Skin of body (tissue), 2 donors: ENCODE measurements around a stretch of chr15.

DNA sequence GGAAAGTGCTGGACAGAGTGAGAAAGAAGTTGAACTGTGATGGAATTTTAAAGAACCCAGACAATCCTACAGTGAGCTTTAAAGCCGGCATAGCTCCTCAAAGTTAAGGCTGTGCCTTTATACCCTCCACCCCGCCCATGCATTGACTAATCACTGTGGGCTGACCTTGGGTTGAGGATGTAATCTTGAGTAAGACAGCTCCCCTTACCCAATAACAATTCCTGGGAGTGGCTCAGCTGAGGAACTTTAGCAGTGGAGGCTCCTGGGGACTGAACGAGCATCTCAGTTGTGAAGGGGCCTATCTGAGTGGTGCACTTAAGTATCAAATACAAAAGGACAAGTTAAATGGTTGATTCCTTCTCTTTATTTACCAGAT is 35.7 kb upstream of the ZNF770 start:
- RAMPAGE, long total RNA = no peak

- RAMPAGE, long total RNA = no peak
Measured at GRCh38 chr15:35306209-35306715, 221.2 kb upstream of the NANOGP8 start.

DNA sequence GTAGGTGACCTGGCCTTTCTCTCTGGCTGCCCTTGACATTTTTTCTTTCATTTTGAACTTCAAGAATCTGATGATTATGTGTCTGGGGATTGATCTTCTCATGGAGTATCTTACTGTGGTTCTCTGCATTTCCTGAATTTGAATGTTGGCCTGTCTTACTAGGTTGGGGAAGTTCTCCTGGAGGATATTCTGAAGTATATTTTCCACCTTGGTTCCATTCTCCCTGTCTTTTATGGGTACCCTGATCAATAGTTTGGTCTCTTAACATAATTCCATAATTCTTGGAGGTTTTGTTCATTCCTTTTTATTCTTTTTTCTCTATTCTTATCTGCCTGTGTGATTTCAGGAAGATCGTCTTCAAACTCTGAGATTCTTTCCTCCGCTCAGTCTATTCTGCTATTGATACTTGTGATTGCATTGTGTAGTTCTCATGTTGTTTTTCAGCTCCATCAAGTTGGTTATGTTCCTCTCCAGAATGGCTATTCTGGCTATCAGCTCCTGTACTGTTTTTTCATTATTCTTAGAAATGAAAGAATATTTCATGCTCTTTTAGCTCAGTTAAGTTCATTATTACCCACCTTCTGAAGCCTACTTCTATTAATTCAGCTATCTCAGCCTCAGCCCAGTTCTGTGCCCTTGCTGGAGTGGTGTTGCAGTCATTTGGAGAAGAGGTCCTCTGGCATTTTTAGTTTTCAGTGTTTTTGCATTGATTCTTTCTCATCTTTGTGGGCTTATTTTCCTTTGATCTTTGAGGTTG is 205.0 kb downstream of the DPH6 start:
- RAMPAGE, long total RNA = no peak

DNA sequence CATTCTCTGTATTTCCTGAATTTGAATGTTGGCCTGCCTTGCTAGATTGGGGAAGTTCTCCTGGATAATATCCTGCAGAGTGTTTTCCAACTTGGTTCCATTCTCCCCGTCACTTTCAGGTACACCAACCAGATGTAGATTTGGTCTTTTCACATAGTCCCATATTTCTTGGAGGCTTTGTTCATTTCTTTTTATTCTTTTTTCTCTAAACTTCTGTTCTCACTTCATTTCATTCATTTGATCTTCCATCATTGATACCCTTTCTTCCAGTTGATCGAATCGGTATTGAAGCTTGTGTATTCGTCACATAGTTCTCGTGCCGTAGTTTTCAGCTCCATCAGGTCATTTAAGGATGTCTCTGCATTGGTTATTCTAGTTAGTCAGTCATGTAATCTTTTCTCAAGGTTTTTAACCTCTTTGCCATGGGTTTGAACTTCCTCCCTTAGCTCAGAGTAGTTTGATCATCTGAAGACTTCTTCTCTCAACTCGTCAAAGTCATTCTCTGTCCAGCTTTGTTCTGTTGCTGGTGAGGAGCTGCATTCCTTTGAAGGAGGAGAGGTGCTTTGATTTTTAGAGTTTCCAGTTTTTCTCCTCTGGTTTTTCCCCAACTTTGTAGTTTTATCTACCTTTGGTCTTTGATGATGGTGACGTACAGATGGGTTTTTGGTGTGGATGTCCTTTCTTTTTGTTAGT is 190.0 kb downstream of the DPH6 start:
- RAMPAGE, long total RNA = no peak

- RAMPAGE, long total RNA = no peak
Measured at GRCh38 chr15:35696654-35697184, 150.8 kb upstream of the DPH6 start.

DNA sequence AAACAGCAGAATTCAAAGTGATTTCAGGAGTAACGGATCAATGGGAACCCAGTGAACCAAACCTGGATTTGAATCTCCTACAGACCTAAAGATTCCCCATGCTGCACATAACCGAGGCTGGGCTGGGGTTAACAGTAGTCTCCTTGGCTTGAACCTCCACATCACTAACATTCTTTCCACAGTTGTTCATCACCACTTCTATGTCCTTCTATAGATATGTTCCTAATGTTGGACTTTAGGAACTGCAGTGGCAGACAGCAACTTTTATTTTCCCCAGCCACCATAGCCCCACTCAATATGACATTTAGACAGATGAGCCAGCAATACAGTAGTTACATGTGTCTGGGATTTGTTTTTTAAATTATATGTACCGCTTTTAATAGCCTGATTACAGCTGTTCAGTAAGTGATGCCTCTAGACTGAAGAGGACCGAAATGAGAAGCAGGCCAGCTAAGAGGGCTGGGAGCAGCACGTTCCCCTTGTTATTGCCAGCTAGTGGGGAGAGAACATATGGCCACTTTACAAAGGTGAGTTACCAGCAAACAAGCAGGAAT is 472.7 kb upstream of the CDIN1 start:
- RAMPAGE, long total RNA = no peak

- RAMPAGE, long total RNA = no peak
Measured at GRCh38 chr15:36336063-36336571, 243.3 kb upstream of the CDIN1 start.

GRCh38 chr15:36599493-36599946 is 20.1 kb downstream of the CDIN1 start:
- RAMPAGE, long total RNA = no peak

DNA sequence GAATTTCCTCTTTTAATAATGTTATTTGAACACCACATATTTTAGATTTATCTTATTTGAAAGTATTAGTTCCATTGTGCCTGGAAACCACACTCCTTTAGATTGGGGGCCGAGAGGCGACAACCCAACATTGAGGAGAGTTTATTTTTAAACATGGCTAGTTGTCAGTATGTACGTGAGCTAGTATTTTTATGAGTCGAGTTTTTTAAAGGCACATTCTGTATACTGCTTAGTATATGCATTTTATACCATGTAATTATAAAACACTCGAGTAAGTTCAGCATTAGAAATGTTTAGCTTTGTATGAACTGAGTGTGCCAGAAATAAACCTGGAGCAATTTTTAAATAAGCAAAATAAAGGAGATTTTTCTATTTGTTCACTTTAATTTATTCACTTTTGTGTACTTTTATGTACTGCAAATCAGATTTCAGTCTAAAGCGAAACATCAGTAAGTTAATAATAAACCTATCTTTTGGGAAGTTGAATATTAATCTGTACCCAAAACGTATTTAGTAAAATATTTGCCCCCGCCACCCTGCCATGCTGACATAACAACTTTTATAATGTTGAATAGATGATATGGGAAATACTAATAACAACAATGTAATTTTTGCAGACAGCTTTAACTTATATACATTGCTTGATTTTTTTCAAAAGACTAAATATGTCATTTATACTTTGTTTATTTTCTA is 229.8 kb downstream of the CDIN1 start:
- RAMPAGE, long total RNA = no peak

- RAMPAGE, long total RNA = no peak
Measured at GRCh38 chr15:36904059-36904566, 196.2 kb downstream of the MEIS2 start.

GRCh38 chr15:37095095-37095539 is 5.2 kb downstream of the MEIS2 start:
- RAMPAGE, long total RNA = no peak

DNA sequence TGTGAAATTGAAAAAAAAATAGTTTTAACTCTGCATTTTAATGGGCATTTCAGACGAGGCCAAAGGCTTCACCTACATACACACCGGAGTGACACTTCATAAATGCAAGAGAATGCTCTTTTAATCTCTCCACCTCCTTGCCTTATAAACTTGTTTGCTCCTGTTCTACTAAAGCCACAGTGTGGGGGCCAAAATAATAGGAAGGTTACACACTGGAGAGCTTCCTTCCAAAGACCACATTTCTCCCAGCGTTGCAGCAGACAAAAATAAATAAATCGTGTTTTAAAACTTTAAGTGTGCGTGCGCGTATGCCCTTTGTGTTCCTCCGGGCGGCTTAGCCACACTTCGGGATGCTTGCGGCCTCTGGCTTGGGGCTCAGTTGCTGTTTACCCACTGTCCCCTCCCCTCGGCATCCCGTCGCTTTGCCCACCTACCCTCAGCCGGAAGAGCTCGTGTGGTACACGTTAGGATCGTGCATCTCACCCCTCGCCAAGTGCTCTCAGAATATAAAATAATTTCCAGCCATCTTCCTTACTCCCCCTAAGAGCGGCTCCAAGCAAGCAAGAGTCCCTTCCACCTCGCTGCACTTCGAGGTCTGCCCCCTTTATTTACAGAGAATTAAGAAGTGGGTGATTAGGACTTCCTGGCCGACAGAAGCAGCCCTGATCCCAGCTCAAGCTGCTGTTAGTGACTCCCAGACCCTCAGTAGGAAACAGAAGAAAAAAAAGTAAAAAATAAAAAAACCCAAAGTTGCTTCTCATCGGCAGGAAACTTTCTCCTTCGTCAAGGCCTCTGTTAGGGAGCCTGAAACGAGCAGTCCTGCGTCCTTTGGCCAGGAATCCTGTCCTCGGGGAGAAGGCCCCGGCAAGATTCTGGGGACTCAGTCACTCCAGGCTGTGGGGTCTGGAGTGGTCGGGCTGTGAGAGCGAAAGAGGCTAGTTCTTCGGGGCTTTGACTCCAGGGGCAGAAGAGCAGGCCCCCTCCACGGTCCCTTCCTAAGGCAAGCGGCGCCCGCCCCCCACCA is 3.2 kb downstream of the MEIS2 start:
- RAMPAGE, long total RNA = no peak

- RAMPAGE, long total RNA = no peak
Measured at GRCh38 chr15:37101624-37102789, 1.7 kb upstream of the MEIS2 start.

DNA sequence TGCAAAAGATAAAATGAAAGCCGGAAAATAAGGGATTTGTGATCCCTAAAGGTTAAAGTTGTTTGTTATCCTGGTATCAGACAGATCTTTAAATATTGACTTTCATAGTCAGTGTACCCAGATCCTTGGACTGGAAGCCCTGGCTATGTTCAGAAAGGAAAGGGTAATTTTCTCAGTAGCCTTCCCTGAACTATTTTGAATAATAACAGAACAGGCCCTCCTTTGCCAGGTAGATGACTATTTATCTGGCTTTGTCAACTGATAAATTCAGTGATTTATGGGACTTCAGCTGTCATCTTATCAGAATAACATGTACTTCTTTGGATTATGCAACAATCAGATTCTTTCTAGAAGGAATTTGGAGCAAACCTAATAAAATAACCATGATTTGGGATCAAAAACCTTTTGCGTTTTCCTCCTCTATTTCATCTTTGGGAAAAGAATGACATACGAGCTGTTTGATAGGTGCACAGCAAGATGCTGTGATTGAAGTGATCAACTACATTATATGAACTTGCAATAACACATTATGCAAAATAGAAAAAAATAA is 119.1 kb upstream of the MEIS2 start:
- RAMPAGE, long total RNA = no peak

- RAMPAGE, long total RNA = no peak
Measured at GRCh38 chr15:38042778-38043180, 108.3 kb downstream of the TMCO5A start.

DNA sequence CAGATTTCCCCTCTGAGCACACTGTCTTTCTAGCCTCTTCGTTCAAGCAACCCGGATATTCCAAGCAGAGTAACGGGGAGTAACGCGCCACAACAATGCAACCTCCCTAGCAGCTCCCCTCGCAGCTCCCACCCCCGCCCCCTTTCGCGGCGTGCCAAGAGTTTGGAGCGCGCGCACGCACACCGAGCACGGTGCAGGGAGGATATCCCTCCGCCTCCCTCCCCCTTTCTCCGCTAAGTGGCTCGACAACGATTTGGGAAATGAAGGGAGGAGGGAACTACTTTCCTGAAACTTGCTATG is 923 bp upstream of the SPRED1 start:
- RAMPAGE, long total RNA = no peak

- RAMPAGE, long total RNA = no peak
Measured at GRCh38 chr15:38563259-38564568, 900 bp downstream of the RASGRP1 start.

- RAMPAGE, long total RNA = no peak
Measured at GRCh38 chr15:38820264-38820483, 255.6 kb upstream of the RASGRP1 start.

DNA sequence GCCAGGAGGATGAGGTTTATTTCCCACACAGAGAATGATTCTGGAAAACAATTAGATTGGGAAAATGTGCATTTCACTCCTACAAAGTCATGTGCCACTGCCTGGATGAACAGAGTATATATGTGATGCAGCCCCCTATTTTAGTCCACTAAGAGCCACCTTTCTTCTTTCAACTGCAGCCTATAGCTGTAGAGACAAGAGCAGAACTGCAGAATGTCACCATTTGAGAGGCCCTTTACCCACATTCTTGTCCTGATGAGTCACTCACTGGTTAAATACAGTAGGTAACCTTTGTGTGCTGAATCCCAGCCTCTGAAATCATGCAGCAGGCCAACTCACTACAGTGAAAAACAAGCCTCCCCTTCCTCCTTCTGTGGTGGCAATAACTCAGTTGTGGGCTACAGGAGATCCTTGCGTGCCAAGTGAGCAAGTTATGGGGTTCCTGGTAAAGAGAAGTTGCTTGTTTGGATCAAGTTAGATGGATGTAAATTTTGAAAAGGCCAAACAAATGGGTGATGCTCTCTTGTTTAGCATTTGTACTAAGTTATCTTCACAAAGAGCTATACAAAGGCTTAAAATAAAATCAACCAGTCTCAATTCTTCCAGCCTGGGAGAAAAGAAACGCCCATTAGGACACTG is 452.6 kb upstream of the THBS1 start:
- RAMPAGE, long total RNA = no peak

GRCh38 chr15:39154009-39154797 is 426.7 kb upstream of the THBS1 start:
- RAMPAGE, long total RNA = no peak